Pericardium fibroblast (primary cell): ENCODE measurements around a stretch of chr22.

- RAMPAGE, long total RNA = no peak
These were observed 57.9 kb downstream of the GRAMD4 start for GRCh38 chr22:46677992-46678526.

- RAMPAGE, long total RNA = no peak
These were observed 11.5 kb downstream of the CERK start for GRCh38 chr22:46726501-46726976.

- RAMPAGE, long total RNA = no peak
These were observed 6.6 kb downstream of the CERK start for GRCh38 chr22:46731240-46732162.

GRCh38 chr22:46734139-46734338 lies 4.0 kb downstream of the CERK start:
- RAMPAGE, long total RNA = no peak

DNA sequence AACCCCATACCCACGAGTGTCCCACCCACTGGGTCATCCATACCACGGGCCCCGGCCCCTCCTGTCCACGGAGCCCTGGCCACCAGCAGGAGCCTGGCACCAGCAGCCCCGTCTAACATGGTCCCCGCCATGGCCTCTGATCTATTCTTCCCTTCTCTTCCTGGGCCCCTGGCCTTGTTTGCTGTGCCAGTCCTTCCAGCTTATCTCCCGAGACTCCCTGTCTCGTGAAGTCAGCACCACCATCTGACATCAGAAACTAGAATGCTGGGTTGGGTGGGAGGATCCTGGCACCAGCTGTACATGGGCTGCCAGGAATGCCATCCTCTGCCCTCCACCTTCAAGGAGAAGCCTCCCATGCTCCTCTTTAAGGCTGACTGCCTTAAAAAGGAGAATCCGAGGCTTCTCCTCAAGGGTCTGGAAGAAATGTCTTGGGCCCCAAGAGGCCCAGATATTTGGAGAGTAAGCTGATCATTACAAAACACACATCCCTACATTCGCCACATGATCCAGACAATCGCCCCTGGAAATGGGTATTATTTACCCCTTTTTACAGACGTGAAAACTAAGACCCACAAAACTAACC lies 3.4 kb upstream of the CERK start:
- RAMPAGE, long total RNA = no peak

DNA sequence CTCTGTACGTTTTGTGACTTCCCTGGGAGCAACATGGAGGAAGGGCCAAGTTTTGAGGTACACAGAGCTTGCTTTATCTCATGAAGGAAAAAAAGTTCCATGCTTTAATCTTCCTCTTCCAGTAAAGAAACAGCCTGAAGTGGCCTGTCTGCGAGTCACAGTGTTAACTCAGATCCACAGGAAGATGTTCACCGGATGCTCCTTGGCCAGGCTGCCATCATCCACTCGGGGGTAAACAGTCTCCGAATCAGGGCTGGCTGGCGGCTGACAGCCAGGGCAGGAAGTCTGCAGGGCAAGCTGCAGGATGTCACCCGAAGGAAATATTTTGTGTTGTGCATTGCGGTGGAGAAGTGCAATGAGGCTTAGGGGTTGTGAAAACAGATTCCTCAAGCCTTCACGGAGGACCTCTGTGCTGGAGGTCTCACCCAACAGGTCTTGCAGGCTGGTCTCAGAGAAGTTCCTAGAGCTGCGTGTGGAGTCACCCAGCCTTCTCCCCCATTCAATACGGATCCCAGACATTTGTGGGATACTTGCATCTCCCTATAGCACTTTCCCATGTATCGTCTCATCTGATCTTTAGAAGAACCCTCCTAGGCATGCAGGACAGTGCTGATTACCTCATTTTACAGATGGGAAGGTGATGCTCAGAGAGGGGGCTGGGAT lies 11.3 kb upstream of the CERK start:
- RAMPAGE, long total RNA = no peak

- RAMPAGE, long total RNA = no peak
These were observed 62.0 kb downstream of the TBC1D22A start for GRCh38 chr22:46824324-46824995.

- RAMPAGE, long total RNA = no peak
These were observed 91.7 kb downstream of the TBC1D22A start for GRCh38 chr22:46853978-46854641.

DNA sequence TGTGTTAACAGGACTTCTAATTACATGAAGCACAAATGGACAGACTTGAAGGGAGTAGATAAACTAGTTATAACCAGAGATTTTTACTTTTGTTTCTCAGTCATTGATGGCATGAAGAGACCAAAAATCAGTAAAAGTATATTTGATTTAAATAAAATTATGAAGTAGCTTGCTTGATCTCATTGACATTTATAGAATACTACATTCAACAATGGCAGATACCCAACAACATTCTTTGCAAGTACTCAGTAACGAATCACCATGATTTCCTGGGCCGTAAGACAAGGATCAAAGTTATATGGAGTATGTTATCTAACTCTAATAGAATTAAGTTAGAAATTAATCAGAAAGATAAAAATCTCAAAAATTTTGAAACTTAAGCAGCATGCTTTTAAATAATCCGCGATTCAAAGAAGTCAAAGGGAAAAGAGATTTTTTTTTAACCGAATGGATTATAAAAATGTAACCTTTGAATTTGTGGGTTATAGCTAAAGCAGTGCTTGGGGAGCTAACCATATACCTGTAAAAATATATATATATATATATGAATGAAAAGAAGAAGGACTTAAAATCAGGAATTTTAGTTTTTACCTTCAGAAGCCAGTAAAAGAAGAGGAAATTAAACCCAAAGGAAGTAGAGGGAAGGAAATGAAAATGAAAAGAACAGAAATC lies 317.8 kb downstream of the TBC1D22A start:
- RAMPAGE, long total RNA = no peak

DNA sequence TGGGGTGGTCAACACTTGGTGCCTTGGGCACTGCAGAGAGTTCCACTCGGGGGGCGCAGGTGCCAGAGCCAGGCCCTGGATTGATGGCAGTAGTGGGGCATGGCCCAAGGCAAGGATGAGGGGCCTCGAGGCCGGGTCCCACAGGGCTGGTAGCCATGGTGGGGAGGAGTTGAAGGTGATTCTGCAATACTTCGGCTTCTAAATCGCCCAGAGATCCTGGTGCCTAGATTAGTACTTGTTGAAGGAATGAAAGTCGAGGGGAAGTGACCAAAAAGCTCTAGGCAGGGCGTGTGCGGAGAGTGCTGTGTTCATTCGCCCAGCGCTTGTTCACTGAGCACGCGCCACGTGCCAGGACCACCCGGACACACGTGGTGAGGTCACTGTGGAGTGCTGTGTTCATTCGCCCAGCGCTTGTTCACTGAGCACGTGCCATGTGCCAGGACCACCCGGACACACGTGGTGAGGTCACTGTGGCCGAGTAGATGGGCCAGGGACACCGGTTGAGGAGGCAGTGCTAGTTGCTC lies 373.1 kb downstream of the TBC1D22A start:
- RAMPAGE, long total RNA = no peak

DNA sequence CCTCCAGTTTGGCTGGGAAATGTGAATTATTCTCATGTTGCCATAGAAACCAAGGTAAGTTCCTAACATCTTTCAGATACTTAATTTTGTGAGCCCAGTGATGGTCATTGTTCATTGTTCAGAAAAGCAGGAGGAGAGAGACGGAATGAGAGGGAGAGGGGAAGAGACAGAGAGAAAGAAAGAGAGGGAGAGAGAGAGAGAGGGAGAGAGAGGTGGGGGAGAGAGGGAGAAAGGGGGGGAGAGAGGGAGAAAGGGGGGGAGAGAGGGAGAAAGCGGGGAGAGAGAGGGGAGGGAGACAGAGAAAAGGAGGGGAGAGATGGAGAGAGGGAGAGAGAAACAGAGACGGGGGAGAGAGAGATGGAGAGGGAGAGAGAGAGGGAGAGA lies 429.0 kb downstream of the TBC1D22A start:
- RAMPAGE, long total RNA = no peak

DNA sequence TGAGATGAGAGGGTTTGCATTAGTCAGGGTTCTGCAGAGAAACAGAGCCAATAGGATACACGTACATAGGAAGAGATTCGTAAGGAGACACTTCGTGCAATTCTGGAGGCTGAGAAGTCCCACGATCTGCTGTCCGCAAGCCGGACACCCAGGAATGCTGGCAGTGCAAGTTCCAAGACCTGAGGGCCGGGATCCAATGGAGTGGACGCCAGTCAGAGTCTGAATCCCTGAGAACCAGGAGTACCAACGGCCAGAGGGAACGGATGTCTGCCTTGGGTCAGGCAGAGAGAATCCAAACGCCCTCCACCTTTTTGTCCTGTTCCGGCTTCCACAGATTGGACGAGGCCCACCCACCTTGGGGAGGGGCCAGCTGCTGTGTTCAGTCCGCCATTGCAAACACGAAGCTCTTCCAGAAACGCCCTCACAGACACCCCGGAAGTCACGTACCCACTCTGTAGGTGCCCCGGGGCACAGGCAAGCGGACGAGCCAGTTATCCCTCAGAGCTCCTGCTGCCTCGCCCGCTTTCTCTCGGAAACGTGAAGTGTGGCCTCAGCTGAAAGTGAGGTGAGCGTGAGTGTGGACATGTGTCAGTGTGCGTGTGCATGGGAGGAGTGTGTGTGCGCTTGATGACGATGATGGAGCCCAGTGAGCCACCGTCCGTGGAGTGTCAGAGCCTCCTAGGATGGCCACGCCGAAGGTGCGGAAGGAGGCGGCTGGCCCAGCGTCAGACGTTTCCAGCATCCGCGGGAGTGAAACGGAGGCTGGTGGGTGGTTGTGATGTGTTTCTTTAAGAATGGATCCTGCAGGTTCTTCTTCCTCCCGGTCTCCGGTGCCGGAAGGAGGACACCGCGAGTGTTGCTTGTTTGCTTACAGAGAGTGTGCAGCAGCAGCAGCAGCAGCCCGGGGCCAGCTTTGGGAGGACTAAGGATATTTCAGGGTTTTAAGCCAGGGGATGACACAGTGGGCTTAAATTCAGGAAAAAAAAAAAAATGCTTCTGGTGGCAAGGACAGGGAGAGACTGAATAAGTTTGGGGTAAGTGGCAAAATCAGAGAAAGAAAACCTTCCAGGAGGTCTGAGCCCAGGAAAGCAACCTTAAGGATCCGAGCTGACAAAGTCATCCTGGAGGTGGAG lies 857.7 kb upstream of the TAFA5 start:
- RAMPAGE, long total RNA = no peak

DNA sequence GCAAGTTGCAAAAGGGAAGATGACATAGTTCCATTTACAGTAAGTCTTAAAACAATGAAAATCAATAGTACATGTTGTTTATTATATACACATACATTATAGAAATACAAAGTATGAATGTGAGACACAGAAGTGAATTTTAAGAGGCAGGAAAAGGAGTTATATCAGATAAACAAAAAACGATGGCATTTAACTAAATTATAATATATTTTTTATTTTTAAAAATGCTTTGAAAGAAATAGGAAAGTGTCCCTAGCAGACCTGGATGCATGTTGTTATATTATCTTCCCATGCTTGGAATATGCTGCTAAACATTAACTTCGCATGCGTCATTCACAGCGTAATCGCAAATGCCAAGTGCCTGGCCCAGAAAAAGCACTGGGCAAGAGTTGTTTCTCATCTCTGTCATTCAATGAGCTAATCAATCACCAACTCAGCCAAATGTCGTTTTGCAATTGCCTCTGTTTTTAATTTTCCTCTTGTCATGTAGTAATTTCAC lies 83.7 kb upstream of the TAFA5 start:
- RAMPAGE, long total RNA = no peak

- RAMPAGE, long total RNA = no peak
These were observed 229.7 kb downstream of the TAFA5 start for GRCh38 chr22:48719065-48719468.

GRCh38 chr22:48834481-48834764 lies 345.1 kb downstream of the TAFA5 start:
- RAMPAGE, long total RNA = no peak

DNA sequence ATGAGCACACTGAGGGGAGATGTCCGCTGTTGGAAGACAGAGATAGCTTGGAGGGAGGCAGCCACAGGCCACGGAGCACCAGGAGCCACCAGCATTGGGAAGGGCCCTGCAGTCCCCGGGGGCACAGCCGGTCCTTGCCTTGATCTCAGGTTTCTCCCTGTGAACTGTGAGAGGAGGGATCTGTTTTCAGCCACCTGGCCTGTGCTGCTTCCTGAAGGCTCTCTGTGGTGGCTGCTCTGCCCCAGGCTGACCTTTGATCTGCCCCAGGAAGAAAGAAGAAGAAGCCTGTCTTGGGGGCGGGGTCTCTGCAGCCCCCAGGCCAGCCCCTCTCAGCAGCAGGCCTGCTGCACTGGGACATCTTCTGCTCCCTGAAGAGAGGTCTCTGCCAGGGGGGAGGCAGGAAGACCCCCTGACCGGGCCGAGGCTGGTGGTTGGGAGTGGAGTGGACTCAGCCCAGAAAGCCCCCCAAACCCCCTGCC lies 662.8 kb downstream of the TAFA5 start:
- RAMPAGE, long total RNA = no peak

DNA sequence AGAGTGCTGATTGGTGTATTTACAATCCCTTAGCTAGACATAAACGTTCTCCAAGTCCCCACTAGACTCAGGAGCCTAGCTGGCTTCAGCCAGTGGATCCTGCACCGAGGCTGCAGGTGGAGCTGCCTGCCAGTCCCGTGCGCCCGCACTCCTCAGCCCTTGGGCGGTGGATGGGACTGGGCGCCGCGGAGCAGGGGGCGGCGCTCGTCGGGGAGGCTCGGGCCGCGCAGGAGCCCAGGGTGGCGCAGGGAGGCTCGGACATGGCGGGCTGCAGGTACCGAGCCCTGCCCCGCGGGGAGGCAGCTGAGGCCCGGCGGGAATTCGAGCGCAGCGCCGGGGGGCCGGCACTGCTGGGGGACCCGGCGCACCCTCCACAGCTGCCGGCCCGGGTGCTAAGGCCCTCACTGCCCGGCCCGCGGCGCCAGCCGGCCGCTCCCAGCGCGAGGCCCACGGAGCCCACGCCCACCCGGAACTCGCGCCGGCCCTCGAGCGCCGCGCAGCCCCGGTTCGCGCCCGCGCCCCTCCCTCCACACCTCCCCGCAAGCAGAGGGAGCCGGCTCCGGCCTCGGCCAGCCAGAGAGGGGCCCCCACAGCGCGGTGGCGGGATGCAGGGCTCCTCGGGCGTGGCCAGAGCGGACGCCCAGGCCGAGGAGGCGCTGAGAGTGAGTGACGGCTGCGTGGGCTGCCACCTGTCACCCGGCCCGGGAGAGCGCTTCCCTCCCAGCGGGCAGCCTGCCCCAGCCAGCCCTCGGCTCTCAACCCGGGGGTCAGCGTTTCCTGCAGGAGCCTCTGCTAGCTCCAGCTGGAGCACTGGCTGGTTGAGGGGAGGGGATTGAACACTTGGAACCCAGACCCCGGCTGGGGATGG lies 157.4 kb downstream of the BRD1 start:
- RAMPAGE, long total RNA = no peak

DNA sequence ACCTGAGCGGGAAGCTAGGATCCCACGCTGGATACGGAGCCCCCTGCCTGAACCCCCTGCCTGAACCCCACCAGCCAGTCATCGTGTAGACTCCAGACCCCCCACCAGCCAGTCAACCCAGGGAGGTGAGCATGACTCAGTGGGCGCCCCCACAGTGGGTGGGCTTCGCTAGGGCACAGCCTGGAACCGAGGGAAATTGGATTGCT lies 57.2 kb downstream of the BRD1 start:
- RAMPAGE, long total RNA = no peak

- RAMPAGE, long total RNA = no peak
These were observed 31.2 kb downstream of the BRD1 start for GRCh38 chr22:49796550-49796761.

GRCh38 chr22:49825095-49825364 lies 2.6 kb downstream of the BRD1 start:
- RAMPAGE, long total RNA = no peak